SJSA1 (cell line): ENCODE measurements around the gene SHISAL2B.

GRCh38 chr5:64507030-64507452, 1.2 kb downstream of the RGS7BP start:
- RAMPAGE, long total RNA, result no peak

DNA sequence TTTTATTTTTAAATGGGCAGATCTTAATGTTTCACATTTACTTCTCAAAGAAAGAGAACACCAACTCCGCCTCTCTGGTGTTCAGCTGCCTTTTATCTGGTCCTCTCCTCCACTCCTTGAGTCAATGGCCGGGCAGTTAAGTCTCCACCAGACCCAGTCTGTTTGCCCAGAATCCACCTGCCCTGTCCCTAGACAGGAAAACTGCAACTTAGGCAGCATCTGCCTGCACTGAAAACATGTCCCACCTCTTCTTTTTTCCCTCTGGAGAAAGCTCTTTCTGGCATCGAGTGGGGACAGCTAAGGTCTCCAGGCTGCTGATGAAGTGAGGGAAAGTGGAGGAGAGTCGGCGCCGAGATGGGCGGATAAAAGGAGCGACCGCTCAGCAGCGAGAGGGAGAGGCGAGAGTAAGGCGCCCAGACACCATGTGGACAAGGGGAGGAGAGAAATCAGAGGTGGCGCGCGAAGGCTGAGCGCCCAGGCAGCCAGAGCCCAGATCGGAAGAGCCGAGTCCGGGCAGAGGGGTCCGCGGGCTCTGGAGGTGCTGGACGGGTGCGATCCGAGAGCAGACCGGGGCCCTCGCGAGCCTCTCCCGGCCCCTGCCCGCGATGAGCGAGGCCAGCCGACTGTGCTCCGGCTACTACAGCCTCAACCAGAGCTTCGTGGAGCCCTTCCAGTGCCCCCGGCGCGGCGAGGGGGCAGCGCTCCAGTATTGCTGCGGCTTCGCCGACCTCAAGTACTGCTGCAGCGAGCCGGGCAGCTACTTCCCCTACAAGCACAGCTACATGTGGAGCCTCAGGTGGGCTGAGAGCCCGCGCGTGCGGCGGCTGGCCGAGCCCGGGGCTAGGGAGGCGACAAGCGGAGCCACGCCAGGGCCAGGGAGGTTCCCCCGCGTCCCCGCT, at the start of gene SHISAL2B:
Gene SHISAL2B (plus strand): TSS at position 485 of the 899 bp plus-strand sequence.
- RAMPAGE, long total RNA, result no peak

DNA sequence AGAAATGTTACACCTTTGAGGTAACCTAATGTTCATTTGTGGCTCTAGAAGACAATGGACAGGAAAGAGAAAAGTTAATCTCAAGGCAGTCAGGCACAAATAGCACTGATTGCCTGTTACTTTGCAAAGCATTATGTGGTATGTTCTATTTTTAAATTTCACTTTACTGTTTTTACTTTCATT, 67.4 kb downstream of the CWC27 start:
- RAMPAGE, long total RNA, result no peak

DNA sequence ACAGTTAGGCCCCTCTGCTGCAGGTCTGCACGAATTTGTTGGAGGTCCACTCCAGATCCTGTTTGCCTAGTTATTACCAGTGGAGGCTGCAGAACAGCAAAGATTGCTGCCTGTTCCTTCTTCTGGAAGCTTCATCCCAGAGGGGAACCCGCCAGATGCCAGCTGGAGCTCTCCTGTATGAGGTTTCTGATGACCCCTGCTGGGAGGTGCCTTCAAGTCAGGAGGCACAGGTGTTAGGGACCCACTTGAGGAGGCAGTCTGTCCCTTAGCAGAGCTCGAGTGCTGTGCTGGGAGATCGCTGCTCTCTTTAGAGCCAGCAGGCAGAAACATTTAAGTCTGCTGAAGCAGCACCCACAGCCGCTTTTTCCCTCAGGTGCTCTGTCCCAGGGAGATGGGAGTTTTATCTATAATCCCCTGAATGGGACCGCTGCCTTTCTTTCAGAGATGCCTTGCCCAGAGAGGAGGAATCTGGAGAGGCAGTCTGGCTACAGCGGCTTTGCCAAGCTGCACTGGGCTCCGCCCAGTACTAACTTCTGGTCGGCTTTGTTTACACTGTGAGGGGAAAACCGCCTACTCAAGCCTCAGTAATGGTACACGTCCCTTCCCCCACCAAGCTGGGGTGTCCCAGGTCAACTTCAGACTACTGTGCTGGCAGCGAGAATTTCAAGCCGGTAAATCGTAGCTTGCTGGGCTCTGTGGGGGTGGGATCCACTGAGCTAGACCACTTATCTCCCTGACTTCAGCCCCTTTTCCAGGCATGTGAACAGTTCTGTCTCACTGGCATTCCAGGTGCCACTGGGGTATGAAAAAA, 170.8 kb downstream of the CWC27 start:
- RAMPAGE, long total RNA, result no peak

DNA sequence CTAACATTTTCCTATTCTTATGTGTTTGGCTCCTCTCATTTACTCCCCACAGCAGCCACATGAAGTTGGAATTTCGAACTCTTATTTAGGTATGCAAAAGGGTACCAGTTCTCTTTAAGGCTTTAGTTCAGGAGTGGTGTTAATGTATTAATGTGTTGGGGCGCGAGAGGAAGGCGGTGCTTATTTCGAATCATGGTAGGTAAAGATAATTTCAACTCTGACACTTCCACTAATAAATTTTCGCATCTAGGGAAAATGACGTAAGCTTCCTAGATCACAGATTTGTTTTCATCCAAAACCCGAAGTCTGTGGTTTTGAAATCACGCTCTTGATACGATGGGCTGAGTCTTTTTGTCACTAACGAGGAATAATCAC, 642 bp downstream of the PPWD1 start:
- RAMPAGE, long total RNA, result no peak

GRCh38 chr5:65866794-65867370, 59.5 kb upstream of the ERBIN start:
- RAMPAGE, long total RNA, result no peak

DNA sequence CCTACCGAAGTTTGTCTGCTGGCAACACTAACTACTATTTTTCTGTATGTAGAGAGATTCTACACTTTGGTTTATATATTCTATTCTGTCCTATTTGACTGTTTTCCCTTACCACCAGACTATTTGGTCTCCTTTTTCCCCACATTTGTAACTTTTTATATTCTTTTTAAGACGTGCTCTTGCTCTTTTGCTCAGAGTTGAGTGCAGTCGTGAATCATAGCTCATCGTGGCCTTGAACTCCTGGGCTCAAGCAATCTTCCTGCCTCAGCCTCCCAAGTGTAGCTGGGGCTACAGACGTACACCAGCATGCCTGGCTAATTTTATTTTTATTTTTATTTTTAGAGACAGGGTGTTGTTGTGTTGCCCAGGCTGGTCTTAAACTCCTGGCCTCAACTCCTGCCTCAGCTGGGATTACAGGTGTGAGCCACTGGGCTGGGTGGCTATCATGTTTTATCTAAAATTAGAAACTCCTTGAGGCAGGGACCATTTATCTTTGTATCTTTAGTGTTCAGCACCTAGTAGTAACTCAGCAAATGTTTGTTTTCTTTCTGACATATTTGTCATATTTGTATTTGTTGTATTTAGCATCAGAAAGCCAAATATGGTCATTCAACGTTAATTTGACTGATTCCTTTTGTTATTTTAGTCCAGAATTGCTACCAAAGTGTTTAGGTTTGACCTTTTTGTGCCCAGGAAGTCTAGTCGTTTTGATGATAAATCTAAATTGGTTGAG, 44.2 kb downstream of the ERBIN start:
- RAMPAGE, long total RNA, result no peak

GRCh38 chr5:66031828-66032247, 105.5 kb downstream of the ERBIN start:
- RAMPAGE, long total RNA, result no peak

GRCh38 chr5:66100032-66100564, 44.0 kb upstream of the SREK1 start:
- RAMPAGE, long total RNA, result no peak

- RAMPAGE, long total RNA, result no peak
Measured at GRCh38 chr5:66159007-66159395, 14.9 kb downstream of the SREK1 start.

GRCh38 chr5:66174343-66175408, 30.6 kb downstream of the SREK1 start:
- RAMPAGE, long total RNA, result no peak

- RAMPAGE, long total RNA, result no peak
Measured at GRCh38 chr5:67004434-67005241, 192.0 kb downstream of the CD180 start.

GRCh38 chr5:67221490-67222247, 25.1 kb upstream of the CD180 start:
- RAMPAGE, long total RNA, result no peak

DNA sequence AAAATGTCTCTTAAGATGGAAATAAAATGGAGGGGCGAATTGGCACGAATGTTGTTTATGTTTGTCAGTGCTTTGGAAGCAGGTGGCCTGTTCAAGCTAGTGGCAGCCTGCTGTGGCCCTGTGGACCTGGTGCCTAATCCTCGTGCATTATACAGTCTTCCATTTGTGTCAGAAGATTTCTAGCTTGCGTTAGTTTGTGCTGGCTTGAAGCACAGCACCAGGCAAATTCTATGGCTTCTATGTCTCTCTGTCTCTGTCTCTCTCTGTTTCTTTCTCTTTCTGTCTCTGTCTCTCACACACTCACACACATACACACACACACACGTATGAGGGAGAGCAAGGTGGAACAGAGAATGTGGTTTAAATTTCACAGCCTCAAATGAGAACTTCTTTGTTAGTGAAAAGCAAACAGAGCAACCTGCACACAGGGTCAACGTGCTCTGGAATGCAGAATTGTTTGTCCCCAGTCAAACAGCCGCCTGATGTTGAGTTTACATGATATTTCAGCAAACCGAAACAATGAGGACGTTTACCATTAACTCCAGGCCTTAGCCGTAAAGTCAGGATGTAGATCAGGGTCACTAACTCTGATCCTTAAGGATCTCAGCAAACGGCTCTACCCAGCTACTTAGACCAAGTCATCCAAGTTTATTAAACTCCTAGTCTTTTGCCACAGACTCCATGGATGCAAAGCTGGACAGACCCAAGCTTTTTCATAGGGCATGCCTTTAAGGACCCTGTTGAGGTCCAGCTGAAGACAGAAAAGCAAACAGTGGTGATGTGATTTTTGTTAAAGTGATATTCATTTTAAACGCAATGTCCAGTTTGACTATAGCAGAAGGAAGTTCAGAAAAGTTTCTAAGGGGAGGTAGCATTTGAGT, 39.1 kb upstream of the CD180 start:
- RAMPAGE, long total RNA, result no peak

DNA sequence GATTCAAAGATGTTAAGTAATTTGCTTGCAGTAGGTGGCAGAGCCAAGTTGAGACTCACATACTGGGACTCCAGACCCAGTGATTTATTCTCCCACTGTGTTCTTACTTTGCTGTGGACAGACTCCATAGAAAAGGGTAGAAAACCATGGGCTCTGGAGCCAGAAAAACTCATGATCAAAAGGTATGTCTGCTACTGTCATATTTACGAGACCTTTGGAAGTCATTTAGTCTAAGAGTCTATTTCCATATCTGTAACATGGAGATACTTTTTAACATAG, 181.9 kb upstream of the CD180 start:
- RAMPAGE, long total RNA, result no peak

DNA sequence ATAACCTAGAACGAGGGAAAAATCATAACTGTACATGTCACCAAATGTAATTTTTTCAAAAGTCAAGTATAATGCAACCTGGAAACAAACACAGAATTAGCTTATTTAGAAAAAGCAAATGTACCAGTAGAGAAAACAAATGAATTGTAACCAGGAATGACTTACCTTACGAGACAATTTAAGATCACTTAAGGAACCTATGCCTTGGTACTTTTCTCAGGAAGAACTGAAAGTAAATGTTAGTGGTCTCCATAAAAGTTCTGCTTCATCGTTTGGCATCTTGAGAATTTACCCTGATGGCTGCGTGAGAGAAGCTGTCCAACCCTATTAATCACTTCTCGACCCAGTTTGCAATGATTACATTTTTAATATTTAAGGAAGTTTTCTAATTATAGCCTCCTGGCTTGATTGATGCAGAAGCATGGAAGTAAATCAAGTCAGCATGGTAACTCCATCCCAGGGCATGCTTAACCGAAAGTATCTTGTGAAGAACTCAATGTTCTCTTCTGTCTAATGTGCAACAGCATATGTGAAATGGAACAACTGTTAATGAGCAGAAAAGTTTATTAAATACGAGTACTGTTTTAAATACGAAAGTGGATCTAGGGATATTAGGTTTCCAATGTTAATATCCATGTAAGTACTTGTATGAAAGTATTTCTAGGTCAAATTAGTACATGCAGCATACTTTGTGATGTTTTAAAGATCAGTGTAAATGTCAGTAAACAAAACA, 278.8 kb upstream of the CD180 start:
- RAMPAGE, long total RNA, result no peak

GRCh38 chr5:67773875-67774648, 441.5 kb upstream of the PIK3R1 start:
- RAMPAGE, long total RNA, result no peak

DNA sequence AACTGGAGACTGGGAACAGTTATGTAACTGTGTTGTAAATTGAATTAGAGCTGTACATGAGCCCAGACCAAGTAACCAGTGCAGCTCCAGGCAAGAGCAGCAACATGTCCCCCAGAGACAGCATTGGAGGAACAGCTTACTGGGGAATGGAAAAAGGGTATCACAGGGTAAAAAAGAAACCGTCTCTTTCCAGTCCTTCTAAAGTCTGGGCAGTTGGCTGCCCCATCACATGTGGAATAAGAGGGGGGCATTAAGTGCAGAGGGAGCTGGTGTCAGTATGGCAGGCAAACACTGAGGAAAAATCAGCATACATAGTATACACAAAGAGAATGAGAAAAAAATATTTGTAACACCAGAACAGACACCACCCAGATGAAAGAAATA, 415.5 kb upstream of the PIK3R1 start:
- RAMPAGE, long total RNA, result no peak

DNA sequence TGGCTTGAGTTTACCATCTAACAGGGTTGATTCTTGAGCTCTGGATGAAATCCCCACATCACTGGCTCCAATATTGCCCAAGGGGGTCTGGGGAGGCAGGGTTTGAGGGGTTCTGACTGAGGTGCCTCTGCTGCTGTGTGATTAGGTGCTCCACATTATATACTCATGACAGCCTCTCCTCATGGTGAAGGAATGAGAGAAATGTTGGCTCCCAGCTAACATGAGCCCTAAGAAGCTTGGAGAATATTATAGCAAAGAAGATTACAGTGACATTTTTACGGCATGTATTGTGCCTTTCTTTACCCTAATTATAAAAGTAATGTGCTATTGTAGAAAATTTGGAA, 229.6 kb upstream of the PIK3R1 start:
- RAMPAGE, long total RNA, result no peak

GRCh38 chr5:68251744-68252522, 36.4 kb downstream of the PIK3R1 start:
- RAMPAGE, long total RNA, result no peak